Bronchial lymph node (tissue), 1 donor: ENCODE measurements around the genes HIF1A, KCNH5 and RHOJ.

- PRO-cap, result no peak
Measured at GRCh38 chr14:61103146-61104478, 122.6 kb downstream of the SLC38A6 start.

GRCh38 chr14:61125413-61125668 lies 144.3 kb downstream of the SLC38A6 start:
- PRO-cap, result no peak

GRCh38 chr14:61178345-61179266 lies 102.5 kb downstream of the TMEM30B start:
- PRO-cap, result no peak

- PRO-cap, result no peak
Measured at GRCh38 chr14:61277852-61278144, 3.3 kb downstream of the TMEM30B start.

DNA sequence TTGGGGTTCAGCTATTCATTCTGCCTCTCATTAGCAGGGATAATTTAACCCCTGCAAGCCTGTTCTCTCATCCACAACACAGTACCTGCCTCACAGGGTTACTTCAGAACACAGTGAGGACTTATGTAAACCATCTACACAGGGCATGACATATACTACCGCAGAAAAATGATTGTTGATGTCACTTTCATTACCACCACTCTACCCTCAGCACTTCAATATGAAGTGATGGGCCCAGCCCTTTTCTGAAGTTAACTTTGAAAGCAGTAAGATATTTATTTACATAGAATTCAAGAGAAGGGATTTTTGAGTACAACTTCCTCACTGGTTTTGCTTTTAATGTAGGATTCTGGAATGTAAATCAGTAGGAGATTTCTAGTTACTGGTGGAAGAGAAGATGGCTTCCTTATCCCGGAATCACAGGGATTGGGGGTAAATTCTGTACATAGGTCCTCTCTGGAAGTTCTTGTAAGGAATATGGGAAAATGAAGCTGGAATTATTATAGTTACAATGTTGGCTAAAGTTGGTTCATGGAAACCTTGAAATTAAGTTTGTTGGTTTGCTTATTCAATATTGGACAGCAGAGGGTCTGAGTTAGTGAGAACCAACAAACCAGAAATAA lies 14.7 kb downstream of the PRKCH start:
- PRO-cap, result no peak

DNA sequence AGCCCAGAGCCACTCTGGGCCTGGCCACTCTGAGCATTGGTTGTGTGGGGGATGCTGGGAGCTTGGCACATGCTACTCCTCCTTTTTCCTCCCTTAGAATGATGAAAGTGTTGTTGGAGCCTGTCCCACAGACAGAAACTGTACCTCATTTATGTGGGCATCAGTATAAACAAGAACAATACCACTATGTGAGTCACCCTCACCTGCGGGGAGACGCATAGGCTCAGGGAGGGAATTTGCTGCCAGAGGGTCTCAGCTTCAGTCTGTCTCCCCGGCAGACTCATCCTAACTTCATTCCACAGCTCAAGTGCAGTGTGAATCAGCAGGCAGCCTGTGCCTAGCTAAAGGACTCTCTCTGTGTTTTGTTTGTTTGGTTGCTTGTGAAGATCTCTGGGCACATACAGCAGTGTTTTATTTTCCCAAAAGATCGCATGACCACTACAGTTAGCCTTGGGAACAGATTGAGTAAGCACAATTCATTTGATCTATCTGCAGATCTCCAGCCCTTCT lies 98.9 kb downstream of the PRKCH start:
- PRO-cap, result no peak

GRCh38 chr14:61471456-61471969 lies 150.1 kb downstream of the PRKCH start:
- PRO-cap, result bidirectional peak, plus-strand start at chr14:61471745, minus-strand start at chr14:61471782; bidirectional peak, plus-strand start at chr14:61472025, minus-strand start at chr14:61471869

- PRO-cap, result no peak
Measured at GRCh38 chr14:61524300-61525039, 170.8 kb upstream of the HIF1A start.

DNA sequence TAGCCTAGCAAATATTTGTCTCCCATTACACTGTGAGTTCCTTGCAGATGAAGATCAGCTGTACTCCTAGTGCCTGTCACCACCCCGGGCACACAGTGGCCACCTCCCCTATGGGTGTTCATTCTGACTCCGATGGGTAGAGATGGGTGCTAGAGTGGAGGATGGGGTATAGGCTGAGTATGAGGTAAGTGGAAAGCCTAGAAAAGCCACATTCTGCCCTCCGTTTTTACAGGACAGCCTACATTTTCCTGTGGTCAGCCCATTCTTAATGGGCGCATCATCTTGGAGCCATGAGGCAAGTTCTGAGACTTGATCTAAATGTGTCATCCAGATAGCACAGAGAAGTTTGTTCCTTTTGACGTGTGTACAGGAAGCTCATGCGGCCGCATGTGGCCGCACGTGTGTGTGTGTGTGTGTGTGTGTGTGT lies 166.7 kb upstream of the HIF1A start:
- PRO-cap, result no peak

- PRO-cap, result no peak
Measured at GRCh38 chr14:61562483-61563526, 132.5 kb upstream of the HIF1A start.

GRCh38 chr14:61566450-61567138 lies 128.7 kb upstream of the HIF1A start:
- PRO-cap, result no peak

GRCh38 chr14:61608792-61609254 lies 86.5 kb upstream of the HIF1A start:
- PRO-cap, result no peak

- PRO-cap, result bidirectional peak, plus-strand start at chr14:61695531, minus-strand start at chr14:61695219; unidirectional peak, plus-strand start at chr14:61695720; bidirectional peak, plus-strand start at chr14:61696289, minus-strand start at chr14:61696031
Measured at GRCh38 chr14:61695376-61696470, at the start of gene HIF1A. Gene HIF1A (plus strand): TSS chr14:61695513.

DNA sequence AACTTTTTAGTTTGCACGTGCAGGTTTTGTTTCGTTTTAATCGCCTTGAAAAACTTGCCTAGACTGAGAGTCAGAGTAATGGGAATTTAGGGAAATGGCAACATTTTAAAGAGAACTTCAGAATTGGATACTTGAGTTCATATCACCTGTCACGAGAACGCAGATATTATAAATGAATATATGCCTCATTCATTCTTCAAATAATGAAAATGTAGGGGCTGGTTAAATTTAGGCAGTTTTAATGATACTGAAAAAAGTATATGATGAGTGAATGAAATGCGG lies 1.1 kb downstream of the HIF1A start:
- PRO-cap, result no peak

- PRO-cap, result no peak
Measured at GRCh38 chr14:61839223-61839919, 26.9 kb downstream of the SYT16 start.

DNA sequence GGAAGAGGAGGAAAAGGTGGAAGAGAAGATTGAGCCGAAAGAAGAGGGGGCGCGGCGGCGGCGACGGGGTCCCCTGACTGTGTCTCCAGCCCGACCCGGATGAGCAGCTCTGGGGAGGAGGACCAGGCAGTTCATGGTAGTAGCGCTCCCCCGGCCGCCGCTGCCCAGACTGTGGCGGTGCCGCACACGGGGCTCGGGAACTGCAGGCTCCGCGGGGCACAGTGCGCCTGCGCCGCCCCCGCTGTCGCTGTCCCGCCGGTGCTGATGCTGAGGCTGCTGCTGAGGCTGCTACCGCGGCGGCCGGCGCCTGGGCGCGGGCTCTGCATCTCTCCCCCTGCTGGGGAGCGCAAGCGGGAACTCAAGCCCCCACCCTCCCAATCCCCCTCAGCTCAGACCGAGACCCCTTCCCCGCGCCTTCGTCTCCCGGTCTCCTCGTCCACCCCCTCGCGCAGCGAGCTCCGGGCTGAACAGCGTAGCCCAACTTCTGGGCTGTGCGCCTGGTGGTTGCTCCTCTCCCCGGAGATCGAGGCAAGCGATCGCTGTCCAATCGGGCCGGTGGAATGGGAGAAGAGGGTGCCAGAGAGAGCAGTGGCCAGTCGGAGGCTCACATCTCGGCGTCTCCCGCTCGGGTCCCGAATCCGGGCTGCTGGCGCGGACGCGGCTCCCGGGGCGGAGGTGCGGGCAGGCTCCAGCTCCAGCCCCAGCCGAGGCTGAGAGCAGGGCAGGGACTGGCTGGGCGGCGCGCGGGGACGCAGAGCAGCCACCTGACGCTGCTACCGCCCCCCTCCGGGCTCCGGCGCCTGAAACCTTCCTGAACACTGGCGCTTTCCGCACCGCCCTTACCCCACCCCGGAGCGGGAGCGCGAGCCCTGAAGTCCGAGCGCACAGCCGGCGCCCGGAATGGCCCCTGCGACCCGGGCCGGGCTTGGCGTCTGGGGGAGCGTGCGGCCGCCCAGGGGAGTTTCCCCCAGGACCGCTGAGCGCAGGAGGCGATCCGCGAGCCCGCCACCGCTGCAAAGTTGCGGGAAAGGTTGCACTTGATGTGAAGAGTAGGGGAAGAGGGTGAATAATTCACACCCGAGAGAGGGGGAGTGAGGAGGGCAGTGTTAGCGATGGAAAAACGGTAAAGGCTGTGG lies at the start of gene KCNH5:
TSS of gene KCNH5 (minus strand) at position 204 of the 1,136 bp plus-strand sequence.
- PRO-cap, result no peak

DNA sequence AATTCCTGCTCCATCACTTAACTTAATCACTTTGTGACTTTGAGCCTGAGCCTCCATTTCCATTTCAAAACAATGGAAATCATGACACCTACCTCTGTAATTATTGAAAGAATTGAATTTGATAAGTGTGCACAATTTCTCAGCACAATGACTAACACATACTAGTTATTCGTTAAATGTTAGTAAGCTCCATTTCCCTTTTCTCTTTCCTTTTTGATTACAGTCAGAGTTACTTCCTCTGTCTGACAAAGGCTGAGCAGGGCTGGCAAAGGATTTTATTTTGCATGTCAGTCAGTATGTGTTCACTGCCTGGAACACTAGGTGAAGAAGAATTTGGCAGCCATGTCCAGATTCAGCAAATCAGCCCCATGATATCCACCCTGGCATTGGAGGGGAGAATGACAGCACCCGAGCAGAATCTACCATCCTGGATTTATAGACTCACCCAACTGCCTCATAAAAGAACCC lies 12.2 kb upstream of the RHOJ start:
- PRO-cap, result no peak

DNA sequence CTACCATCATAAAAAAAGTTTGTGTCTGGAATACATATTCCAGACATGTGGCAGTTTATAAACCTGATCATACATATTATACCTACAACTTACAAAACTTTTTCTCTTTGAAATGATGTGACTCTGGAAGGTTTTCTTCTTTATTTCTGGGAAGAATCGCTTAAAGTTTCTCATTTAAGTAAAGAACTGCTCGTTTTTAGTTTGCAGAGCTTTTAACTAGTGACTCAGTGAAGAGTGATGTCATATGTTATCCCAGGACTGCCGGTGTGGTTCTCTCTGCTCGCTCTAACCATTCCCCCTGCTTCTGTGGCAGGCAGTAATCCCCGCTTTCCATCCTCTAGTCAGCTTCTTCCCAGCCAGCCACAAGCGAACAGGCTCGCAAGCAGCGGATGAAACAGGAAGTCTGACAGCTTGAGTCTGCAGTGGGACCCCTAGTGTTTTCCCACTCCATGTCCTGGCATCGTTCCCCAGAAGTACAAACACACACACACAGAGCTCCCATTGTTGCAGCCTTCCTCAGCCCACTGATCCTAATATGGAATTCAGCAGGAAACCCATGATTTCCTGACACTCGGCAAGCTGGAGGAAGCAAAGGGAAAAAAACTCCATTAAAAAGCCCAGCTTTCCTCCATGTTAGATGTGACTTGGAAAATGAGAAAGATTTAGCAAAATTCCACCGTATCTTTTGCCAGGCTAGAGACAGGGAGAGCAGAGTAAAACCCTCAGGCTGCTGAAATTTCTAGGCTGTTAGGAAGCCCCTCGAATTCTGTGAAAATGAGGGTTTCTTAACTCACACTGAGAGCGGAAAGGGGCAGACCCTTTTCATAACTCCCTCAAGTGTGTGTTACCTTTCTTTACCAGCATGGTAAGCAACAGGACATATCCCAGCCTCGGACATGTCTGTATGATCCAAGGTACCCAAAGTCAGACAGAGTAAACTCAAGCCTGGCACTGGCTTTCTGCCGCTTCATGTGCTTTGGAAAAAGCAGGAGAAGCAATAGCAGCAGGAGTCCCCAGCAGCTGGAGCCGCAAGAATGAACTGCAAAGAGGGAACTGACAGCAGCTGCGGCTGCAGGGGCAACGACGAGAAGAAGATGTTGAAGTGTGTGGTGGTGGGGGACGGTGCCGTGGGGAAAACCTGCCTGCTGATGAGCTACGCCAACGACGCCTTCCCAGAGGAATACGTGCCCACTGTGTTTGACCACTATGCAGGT lies at the start of gene RHOJ:
TSS of gene RHOJ (plus strand) at position 608 of the 1,214 bp plus-strand sequence.
- PRO-cap, result bidirectional peak, plus-strand start at position 691 of the sequence, minus-strand start at position 343 of the sequence

GRCh38 chr14:63384292-63384795 lies 65.6 kb upstream of the GPHB5 start:
- PRO-cap, result no peak

- PRO-cap, result no peak
Measured at GRCh38 chr14:63486626-63487328, 56.4 kb downstream of the PPP2R5E start.